ENCODE results near the genes HHIPL1, EML1 and DEGS2.

DNA sequence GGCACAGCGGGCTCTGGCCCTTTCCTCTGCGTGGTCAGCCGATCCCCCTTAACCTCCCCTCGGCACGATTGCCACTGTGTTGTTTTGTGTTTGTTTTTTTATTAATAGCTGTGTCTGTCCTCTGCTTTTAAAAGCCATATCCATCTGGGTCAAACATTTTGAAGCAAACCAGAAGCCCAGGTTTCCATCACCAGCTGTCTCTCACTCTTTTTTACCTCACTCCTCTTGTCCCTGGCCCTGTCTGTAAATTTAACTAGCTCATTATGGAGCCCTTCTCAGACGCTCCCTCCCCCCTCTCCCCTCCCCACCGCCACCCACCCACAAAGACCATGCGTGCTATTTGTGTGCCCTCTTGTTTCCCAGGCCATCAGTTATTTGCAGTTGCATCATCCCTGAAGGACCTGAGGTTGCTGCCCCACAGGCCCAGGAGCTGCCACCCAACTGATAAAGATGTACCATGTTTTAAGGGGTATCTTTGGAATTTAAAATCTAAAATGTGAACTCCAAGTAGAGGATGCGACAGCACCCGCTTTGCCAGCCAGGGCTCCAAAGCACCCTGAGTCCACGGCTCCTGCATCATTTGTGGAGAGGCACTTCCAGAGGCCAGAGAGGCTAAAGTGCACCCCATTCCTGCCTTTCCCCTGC lies 3.9 kb downstream of the BCL11B start:
- PRO-cap, result no peak

DNA sequence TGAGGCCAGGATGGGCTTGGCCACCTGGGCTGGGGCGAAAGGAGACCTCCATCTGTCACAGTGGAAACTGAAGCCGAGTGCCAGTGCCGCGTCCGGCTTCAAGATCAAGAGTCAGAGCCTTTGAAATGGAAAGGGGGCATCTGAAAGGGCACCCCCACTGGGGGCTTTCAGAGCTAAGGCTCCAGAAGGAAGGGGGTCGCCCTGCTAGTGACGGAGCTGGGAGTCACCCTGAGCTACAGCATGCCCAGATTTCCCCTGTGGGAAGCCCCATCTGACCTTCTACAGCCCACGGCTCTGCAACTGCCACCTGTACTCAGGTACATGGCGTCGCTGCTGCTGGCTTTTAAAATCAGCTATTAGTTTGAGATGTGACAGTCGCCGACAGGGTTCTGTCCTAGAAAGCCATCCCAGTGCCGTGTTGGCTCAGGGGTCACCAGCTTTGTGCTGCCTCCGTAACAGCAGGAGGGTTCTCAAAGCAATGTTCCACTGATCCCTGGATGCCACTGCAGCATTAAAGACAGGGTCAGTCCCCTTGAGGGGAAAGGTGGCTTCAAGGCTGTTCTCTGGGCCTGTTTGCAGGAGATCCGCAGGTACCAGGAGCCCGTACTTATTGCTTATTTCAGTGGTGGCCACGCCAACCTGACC lies 31.5 kb downstream of the CCNK start:
- PRO-cap, result no peak

GRCh38 chr14:99522399-99523044 lies 41.3 kb downstream of the CCNK start:
- PRO-cap, result no peak

DNA sequence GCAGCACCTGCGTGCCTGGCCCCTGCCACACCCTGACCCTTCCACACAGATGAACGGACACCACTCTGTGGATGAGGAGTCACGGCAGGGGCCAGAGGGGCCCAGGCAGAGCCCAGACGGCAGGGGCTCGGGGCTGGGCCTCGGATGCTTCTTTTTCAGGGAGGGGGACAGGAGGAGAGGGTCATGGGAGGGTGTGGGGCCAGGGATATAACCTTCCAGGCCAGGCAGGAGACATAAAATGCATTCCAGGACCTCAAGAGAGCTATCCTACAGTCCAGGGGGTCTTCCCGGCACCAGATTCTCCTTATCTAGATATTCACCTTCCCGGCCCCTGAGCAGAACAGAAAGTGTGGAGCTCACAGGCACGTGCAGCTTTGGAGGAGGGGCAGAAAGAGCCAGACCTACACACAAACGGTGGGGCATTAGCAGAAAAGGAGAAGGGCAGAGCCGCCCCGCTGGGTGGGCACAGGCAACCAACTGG lies 33.6 kb downstream of the CCDC85C start:
- PRO-cap, result no peak

GRCh38 chr14:99644390-99645527 lies at the start of gene HHIPL1:
TSS of gene HHIPL1 (plus strand) at chr14:99645129.
- PRO-cap, result no peak

GRCh38 chr14:99792940-99794215 lies at the start of gene EML1:
TSS of gene EML1 (plus strand) at chr14:99793413.
- PRO-cap, result bidirectional peak, plus-strand start at chr14:99793413, minus-strand start at chr14:99793174; unidirectional peak, minus-strand start at chr14:99793710

DNA sequence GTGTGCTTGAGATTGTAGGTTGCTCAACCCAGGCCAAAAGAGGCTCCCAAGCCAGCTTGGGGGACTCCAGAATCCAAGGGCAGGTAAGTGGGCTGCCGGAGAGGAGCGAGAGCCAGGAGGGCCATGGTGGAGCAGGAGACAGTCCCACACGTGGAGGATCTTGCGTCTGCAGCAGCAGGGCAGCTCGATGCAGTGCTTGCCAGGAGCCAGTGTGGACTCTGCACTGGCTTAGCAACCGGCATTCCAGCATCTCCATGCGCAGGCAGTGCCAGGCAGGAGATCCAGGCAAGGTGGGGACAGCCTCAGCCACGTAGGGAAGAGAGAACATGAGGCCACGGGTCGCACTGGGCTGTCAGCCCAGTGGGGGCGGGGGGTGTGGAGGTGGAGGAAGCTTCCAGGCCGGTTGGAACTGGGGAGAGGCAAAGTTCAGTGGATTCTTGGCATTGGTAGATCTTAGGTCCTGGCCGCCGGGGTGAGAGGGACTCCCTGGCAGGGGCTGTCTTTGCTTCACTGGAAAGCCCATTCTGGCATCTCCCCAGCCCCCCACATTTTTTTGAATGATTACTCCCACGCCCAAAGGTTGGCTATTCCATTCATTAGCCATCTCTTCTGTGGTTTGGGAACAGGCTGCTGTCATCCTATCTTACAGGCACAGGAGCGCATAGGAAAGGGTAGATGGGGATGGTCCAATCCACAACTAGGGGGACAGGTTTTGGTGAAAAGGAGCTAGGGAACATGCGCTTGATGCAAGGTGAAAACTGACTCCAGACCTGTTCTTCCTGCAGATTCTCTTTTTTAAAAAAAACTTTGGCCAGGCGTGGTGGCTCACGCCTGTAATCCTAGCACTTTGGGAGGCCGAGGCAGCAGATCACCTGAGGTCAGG lies 120.8 kb upstream of the EVL start:
- PRO-cap, result no peak

GRCh38 chr14:99945892-99946618 lies 119.2 kb upstream of the EVL start:
- PRO-cap, result no peak

DNA sequence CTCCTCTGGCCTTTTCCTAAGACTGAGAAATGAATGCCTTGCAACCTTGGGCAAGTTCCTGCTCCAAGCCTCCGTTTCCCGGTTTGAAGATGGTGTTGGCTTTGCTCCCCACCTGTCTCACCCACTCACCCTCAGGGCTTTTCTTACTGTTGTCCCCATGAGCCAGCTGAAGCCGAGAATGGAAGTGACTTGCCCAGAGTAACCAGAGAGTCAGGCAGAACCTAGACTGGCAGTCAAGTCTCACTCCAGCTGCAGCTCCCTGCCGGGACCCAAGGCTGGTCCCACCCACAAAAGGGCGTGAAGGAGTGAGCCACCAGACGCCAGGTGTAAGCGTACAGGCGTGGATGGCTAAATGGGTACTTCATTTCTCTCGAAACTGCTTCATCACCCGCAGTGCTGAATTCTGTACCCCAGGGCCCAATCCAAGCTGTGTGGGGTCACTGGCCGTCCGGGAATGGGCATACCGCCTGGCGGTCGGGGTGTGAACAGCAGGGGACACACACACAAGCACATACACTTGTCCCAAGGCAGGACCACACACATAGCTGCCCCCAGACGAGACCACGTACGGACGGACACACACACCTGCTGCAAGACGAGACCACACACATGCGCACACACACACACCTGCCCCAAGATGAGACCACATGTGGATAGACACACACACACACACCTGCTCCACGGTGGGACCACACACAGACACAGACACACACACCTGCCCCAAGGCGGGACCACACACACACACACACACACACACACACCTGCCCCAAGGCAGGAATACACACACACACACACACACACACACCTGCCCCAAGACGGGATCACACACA lies 34.8 kb downstream of the DEGS2 start:
- PRO-cap, result no peak

DNA sequence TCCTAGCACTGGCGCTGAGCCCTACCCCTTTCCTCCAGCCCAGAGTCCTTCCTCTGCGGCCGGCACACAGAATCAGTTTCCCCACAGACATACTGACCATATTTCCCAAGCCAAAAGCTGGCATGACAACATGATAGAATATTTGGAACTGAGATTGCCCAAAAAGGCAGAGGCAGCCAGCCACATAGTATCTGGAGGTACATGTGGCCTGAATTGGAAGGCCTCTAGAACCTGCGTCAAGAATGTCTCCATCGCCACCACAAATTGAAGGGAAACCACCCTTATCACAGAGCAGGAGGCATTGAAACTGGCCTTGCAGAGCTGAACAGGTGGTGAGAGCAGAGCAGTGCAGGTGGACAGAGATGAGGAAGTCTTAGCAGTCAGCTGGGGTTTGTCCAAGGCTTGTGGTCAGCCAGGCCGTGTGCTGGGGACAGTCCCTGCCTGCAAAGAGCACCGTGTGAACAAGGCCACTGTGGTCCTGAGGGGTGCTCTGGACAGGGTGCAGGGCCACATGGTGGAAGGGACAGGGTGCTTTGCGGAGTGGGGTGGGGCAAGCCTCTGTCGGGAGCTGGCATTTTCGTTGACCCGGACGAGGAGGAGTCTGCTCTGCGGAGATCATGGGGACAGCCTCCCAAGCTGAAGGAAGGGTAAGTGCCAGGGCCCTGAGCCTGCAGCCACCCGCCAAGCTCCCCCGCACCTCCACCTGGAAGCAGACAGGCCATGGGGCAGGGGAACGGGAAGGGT lies 21.0 kb downstream of the DEGS2 start:
- PRO-cap, result no peak

DNA sequence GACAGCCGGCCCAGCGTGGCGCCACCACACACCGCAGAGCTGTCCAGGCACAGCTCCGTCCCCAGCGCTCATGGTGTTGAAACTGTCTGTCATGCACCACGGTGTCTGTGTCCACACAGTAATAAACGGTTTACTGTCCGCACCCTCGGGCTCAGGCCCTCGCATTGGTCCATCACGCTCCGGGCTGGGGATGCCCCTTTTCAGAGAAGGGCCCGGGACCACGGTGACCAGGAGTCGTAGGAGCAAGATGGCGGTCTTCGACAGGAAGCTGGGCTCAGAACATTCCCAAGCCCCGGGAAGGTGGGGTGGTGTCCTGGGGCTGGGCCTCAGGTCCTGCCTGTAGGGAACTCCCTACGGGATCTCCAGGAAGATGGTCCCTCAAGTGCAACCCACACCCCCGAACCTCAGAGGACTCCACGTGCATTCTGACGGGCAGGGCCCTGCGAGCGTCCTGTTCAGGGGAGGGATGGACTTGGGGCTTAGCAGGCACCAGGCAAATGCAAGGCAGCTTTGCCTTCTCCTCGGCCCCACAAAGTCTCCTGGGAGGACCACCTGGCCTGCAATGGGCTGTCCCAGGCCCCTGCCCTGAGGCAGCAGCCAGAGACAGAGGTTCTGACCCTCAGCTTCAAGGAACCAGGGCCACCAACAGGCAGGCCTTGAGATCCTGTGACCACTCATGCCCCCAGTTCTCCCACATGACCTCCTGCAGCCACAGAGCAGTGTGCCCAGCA lies 15.2 kb downstream of the DEGS2 start:
- PRO-cap, result no peak

GRCh38 chr14:100159373-100159955 lies at the start of gene DEGS2:
TSS of gene DEGS2 (minus strand) at chr14:100159645.
- PRO-cap, result unidirectional peak, minus-strand start at chr14:100159643

- PRO-cap, result bidirectional peak, plus-strand start at chr14:100214776, minus-strand start at chr14:100214534
Measured at GRCh38 chr14:100214603-100214851, 24.4 kb upstream of the YY1 start.

GRCh38 chr14:100296935-100297962 lies 9.0 kb downstream of the SLC25A29 start:
- PRO-cap, result no peak

- PRO-cap, result unidirectional peak, minus-strand start at chr14:100410234
Measured at GRCh38 chr14:100409888-100410423, 33.7 kb downstream of the WDR25 start.

- PRO-cap, result bidirectional peak, plus-strand start at chr14:100486574, minus-strand start at chr14:100486430
Measured at GRCh38 chr14:100486340-100486656, 100.9 kb downstream of the BEGAIN start.

DNA sequence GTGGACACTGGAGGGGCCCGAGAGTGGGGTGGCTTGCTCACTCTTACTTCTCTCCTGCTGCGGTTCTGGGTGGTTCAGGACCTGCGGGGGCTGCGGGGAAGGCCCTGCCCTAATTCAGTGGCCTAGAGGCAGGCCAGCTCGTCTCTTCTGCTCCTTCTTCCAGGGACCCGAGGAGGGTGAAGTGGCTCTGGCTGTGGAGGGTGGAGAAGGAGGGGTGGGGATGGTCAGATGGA lies 87.1 kb downstream of the BEGAIN start:
- PRO-cap, result no peak

DNA sequence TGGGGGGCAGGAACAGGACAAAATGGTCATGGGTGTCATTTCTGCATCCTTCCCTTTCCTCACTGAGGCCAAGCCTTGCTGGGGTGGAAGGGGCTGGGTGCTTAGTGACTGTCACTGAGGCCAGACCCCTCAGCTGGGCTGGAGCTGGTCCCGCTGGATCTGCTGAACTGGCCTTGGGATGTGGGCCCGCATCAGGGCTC lies 57.9 kb downstream of the BEGAIN start:
- PRO-cap, result no peak

DNA sequence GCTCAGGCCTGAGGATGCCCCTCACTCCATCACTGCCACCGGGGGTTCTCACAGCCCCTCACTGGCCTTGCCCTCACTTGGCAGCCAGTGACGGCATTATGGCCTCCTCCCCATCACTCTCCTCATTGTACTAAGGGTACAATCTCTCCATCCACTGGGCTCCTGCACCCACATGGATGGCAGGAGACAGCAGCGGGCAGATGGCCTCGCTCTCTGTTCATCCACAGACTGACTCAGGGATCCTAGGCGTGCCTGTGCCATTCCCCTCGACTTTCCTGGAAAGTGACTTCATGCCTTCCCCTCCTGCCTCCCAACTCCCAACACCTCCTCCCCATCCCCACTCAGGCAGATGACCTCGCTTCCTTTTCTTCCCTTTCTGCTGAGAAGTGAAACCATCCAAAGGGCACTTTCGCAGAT lies 29.7 kb downstream of the BEGAIN start:
- PRO-cap, result no peak

GRCh38 chr14:100679554-100680157 lies 47.0 kb upstream of the DLK1 start:
- PRO-cap, result no peak

Data from Metastatic Pancreatic Carcinoma in the Ovary (tissue), 1 donor.